Neuron (in vitro differentiated cells): ENCODE results near the gene MT2A.

GRCh38 chr16:53090401-53091569, 36.0 kb downstream of the CHD9 start:
- PRO-cap = bidirectional peak, plus-strand start at chr16:53091064, minus-strand start at chr16:53091058; bidirectional peak, plus-strand start at chr16:53091211, minus-strand start at chr16:53091249

DNA sequence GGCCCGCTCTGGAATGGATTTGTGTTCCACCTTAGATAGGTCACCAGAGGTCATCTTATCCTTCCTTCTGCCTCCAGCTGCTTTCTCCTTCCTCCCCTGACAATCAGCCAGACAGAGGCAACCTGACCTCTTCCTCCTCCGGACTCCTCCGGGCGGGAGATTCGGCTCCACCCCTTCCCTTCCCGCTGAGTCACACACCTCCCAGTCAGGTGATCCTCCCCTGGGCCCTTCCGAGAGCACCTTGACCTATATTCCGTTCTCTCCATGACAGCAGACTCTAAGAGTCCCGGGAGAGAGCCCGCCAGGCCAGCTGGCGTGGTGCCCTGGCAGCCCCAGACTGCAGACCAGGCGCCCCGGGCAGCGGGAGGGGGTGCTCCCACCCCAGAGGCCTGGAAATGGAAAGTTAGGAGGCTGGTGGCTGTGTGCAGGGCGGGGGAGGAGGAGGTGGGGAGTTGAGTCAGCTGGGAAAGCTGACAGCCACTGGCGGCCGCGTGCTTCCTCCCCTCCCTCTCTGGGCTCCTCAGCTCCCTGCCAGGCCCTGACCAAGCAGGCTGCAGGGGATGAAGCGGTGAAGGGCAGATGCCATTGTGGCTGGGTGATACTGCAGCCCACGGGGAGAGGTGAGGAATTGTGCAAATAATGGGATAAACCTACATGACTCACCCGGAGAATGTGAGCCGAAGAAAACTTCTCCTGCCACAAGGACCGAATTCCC, 44.9 kb downstream of the CHD9 start:
- PRO-cap = bidirectional peak, plus-strand start at position 523 of the sequence, minus-strand start at position 339 of the sequence

DNA sequence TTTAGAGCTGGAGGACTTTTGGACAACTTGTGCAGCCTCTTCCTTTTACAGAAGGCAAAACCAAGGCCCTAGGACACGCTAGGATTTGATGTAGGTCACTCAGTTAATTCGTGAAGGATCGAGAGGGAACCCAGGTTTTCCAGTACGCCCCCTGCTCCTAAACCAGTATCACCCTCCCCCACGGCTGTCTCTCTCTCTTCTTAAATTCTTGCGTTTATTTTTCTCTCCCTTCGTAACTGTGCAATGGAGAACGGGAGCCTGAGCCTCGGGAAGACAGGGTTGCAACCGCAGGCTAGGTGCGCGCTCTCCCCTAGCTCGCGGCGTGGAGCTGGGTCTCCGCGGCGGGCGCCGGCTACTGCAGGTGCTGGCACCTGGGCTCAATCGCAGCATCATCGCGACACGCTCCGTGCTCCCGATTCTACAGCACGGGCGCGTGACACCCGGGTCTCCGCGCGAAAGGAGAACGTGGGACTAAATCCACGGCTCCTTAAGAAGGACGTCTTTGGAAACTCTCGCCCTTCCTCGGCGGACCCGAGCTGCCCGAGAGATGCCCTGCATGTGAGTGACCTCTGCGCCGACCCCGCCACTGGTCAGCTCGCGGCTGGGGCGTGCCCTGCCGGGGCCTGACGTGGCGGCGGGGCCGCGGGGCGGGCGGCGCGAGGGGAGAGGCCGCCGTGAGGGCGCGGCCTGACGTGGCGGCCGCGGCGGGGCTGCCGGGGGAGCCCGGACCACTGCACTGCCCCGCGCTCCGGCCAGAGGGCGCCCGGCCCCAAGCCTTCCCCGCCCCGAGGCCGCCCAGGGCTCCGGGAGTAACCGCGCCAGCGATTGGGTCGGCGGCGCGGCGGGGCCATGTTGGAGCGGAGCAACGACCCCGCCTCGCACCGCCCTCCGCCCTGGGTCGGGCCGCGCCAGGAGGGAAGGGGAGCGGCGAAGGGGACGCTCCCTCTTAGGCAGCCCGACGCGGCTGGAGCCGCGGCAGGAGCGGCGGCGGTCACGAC, 75.3 kb downstream of the CHD9 start:
- PRO-cap = unidirectional peak, plus-strand start at position 416 of the sequence; bidirectional peak, plus-strand start outside the sequence, minus-strand start at position 560 of the sequence

GRCh38 chr16:53207661-53208753, 153.2 kb downstream of the CHD9 start:
- PRO-cap = unidirectional peak, plus-strand start at chr16:53207904; unidirectional peak, plus-strand start at chr16:53208025; bidirectional peak, plus-strand start at chr16:53208469, minus-strand start at chr16:53208328

GRCh38 chr16:54077380-54077850, 209.2 kb downstream of the IRX3 start:
- PRO-cap = no peak

GRCh38 chr16:54165379-54166010, 121.1 kb downstream of the IRX3 start:
- PRO-cap = no peak

DNA sequence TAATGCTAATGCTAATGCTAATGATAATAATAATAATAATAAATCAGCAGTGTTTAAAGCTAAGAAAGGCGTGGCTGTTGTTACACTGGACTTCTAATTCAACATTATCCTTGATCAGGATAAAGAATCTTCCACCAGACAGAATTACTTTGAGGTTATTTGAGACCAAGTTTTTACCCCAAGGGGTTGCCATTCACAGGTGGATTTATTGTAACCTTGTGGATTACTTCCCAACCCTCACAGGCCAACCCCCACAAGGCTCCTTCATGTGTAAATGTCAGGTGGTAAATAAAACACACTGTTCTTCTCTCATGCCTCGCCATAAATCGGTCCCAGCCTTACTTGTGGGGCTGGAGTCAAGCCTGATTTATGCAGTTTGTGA, 98.5 kb upstream of the IRX3 start:
- PRO-cap = no peak

GRCh38 chr16:54714767-54715258, 215.9 kb upstream of the IRX5 start:
- PRO-cap = no peak

GRCh38 chr16:54927738-54927915, 3.0 kb upstream of the IRX5 start:
- PRO-cap = no peak

DNA sequence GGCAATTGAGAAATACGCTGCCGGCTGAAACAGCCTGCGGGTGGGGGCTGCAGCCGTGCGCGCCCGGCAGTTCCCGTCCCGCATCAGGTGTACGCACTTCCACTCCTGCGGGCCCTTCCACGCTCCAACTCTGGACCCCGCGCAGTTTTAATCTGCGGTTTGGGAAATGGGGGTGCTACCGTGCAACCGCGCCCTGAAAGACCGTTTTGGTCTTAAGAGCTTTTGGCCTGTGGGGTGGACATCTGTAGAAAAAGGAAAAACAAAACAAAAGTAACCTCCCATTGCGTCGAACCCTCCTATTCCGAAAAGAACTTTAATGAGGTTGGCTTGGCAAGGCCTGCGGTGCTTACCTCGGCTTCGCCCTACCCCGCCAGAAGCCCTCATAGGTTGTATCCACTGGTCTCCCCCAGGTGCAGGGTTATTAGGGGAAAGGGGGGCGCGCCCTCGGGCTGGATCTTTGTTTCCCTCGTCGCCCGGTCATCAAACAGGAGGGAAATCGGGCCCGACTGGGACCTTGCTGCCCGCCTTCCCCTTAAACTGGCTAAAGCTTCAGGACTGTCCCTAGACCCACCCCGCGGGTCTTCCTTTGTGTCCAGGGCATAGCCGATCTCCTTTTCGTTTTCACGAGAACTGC, 7.3 kb downstream of the IRX5 start:
- PRO-cap = no peak

- PRO-cap = no peak
These were observed 26.9 kb upstream of the IRX6 start for GRCh38 chr16:55297013-55297580.

- PRO-cap = no peak
These were observed 482 bp downstream of the IRX6 start for GRCh38 chr16:55324272-55325098.

DNA sequence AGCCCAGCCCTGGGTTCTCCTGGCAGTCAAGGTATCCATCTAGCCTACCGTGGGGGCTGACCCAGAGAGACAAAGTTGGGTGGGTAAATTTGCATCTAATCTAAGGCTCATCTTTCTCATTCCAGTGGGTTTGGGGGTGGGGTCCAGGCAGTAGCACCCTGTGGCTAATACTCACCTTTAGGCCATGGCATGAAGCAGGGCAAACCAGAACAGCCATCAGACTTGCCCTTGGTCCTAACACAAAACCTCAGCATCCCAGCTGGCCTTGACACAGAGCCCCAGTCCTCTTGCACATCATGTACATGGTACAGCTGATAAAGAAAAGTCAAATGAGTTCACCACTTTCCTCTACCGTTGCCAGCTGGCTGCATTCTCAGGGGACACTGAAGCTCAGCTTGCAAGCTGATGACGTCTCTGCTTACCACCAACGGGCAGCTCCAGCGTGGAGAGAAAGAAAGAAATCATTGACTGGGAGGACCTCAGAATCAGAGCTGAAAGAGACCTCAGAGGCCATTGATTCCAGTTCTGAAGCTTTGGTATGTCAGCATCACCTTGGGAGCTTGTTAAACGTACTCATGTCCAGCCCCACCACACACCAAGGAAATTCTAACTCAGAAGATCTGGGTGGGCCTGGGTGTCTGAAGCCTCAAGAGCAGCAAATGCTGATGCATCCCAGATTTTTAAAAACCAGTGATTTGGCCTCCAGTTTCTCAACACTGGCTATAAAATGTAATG, 80.7 kb upstream of the CES5A start:
- PRO-cap = bidirectional peak, plus-strand start at position 482 of the sequence, minus-strand start at position 316 of the sequence

GRCh38 chr16:56263592-56264086, 72.3 kb downstream of the GNAO1 start:
- PRO-cap = no peak

GRCh38 chr16:56278978-56279792, 87.9 kb downstream of the GNAO1 start:
- PRO-cap = no peak

DNA sequence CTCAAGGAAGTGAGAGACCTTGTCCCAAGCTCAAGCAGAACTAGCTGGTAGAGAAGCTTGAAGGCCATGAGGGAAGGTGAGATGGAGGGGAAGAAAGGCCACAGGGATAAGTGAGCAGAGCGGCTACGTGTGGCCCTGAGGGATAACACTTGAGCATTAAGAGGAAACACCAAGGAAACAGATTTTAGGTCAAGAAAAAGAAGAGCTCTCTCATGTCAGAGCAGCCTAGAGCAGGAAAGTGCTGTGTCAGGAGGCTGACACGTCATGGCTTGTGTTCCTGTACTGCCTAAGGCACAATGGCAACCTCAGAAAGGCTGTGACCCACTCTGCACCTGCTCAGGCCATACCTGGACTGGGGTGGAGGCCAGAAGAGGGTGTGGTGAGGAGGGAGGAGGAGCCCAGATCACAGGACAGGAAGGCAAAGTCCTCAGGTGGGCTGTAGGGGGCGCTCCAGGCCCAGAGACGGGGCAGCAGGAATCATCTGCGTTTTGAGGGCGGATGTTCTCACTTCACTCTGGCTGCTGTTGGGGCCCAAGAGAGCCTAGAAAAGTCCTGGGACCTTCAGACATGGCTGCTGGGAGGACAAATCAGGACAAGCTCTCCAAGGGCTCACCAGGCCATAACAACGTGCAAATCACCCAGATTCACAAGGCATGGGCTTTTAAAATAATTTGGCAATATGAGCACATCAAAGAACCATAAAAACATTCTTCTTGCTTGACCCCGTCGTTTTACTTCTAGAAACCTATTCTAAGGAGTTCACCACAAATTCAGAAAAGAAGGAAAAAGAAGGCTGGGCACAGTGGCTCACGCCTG, 12.1 kb downstream of the MT4 start:
- PRO-cap = no peak

GRCh38 chr16:56607769-56609030, at the start of gene MT2A:
Gene MT2A (plus strand): TSS chr16:56608584.
- PRO-cap = no peak

- PRO-cap = no peak
These were observed 700 bp downstream of the MT1G start for GRCh38 chr16:56666869-56667861.

- PRO-cap = no peak
These were observed 887 bp downstream of the MT1X start for GRCh38 chr16:56683064-56683649.

GRCh38 chr16:56781628-56782252, 51.8 kb downstream of the NUP93 start:
- PRO-cap = no peak